Vermiform appendix (tissue), 1 donor: Measurements from ENCODE around the gene EIF6.

DNA sequence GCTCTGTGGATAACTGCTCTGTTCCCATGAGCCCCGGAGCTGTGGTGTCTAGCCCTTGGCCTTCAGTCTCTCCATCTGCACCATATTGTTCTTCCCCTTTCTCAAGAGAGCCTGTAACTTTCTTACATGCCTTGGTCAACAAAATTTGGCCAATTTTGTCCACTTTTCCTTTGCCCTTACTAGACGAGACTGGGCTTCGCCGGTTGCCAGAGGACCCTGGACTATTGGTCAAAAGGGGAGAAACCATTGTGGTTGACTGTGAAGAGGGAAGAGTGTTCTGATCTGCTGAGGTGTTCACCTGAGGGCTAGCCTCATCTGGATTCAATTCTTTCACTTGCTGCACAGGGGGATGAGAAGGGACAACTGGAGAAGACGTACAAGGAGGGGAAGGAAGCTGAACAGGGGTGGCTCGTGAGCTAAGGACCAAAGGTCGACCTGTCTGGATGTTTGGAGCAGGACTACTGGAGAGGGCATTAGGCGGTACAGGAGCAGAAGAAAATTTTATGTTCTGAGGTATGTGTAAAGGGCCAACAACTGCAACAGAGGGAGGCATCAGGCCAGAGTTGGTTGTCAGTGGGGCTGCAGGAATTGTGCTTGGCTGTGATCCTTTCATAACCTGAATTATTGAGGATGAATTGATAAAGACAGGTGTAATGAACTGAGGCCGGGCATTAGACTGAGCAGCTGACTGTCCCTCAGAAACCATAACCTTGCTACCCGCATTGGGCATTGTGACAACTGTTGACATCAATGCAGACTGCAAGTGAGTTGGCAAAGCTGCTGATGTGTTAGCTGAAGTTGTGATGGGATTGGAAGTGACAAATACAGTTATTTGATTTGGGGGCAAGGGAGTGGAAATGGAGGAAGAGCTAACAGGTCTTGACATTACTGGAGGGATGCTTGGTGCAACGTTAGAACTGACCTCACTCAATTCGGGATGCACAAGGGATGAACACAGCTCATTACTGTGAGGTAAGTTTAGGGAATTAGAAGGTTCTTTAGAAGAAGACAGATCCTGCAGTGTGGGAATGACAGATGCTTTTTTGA, 36.8 kb downstream of the TP53INP2 start:
- PRO-cap = no peak

- PRO-cap = bidirectional peak, plus-strand start at chr20:34825276, minus-strand start at chr20:34825370
Measured at GRCh38 chr20:34824698-34825524, 540 bp downstream of the NCOA6 start.

DNA sequence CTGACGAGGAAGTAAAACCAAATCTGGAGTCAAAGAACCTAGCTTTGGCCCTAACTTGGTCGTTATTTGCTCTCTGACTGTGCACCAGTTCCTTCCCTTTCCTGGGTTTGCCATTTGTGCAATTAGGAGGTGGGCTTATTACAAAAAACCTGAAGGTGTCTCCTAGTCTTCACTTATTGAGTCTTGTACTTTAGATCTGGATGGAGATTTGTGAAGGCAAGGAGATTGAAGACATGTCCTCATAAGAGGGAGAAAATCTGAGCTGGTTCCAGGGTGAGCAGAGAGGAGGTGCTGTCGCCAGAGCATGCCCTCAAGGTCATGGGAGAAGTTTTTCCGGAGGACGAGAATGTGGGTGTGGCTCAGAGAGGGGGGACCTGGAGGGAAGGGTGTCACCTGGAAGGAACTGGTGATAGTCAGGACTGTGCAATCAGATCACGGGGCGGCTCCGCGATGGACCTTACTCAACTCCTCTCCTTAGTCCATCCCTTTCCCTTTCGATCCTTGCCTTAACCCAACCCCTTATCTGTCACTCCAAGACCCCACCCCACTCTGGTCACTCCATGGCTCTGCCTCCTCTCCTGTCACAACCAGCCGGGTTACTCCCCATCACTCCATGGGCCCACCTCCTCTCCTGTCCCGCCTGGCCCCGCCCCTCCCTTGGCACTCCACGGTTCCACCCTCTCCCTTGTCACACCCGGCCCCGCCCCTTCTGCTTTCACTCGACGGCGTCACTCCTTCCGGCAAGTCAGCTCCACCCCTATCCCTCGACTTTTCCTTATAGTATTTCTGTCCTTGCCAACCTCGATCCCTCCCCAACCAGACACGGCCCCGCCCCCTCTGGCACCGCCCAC, 528 bp upstream of the ACSS2 start:
- PRO-cap = bidirectional peak, plus-strand start outside the sequence, minus-strand start at position 615 of the sequence

- PRO-cap = no peak
Measured at GRCh38 chr20:35020416-35020959, 64.8 kb downstream of the MYH7B start.

DNA sequence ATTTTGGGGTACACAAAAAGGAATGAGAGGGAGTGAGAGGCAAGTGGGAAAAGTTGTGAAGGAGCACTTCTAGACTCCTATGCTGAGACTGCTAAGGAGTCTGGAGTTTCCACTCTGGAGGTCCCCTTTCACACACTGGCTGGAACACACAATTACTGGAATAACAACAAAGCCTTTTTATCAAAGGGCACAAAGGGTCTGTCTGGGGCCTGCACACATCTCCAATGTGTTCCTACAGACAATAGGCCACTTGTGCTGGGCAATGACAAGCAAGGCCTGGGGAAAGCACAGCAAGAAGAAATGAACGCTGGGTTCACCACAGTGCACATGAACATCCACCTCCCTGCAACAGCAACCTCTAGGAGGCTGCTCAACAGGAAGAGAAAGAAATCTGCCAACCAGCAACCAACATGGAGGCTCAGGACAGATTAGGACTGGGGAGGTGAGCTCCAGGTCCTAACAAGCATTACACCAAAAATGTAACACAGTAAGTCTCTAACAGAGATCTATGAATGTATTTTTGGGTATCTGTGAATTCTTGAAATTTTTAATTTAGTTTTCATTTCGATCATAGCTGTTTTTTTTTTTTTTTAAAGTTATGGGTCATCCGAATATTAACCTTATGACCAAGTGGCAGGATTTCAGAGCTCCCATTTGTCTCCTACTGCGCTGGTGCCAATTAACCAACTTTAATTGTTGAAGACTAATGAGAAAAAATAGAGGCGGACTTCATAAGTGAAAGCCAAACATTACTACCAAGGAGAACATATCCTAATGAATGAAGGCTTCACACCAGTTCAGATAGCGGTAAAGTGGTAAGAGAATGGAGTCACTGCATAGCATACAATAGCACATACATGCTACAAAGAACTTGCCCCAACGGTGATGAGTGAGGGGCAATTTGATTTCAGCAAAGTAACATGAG, 43.7 kb downstream of the TRPC4AP start:
- PRO-cap = no peak

DNA sequence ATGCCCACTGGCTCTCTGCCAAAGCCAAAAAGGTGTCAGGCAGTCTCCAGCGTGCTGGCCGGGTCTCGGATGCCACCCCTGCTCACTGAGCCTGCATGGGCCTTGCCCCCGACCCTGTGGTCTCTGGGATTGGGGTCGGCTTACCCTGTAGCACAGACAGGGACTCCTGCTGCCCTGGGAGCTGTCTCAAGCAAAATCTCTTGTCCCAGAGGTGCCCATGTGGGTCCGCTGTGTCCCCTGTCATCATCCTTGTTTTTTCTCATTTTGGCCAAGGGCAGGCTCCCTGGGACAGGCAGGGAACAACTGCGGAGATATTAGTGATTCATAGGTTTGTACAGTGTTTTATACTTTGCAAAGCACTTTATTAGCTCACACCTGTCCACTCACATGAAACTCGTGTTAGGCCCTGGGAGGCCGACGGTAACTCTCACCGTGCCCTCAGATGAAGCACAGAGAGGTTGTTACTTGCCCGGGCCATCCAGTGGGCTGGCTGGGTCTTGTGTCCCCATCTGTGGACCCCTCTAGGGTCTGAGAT, 1.8 kb downstream of the MMP24OS start:
- PRO-cap = no peak

- PRO-cap = unidirectional peak, plus-strand start at chr20:35283930
Measured at GRCh38 chr20:35283423-35284109, 1.0 kb downstream of the EIF6 start.

DNA sequence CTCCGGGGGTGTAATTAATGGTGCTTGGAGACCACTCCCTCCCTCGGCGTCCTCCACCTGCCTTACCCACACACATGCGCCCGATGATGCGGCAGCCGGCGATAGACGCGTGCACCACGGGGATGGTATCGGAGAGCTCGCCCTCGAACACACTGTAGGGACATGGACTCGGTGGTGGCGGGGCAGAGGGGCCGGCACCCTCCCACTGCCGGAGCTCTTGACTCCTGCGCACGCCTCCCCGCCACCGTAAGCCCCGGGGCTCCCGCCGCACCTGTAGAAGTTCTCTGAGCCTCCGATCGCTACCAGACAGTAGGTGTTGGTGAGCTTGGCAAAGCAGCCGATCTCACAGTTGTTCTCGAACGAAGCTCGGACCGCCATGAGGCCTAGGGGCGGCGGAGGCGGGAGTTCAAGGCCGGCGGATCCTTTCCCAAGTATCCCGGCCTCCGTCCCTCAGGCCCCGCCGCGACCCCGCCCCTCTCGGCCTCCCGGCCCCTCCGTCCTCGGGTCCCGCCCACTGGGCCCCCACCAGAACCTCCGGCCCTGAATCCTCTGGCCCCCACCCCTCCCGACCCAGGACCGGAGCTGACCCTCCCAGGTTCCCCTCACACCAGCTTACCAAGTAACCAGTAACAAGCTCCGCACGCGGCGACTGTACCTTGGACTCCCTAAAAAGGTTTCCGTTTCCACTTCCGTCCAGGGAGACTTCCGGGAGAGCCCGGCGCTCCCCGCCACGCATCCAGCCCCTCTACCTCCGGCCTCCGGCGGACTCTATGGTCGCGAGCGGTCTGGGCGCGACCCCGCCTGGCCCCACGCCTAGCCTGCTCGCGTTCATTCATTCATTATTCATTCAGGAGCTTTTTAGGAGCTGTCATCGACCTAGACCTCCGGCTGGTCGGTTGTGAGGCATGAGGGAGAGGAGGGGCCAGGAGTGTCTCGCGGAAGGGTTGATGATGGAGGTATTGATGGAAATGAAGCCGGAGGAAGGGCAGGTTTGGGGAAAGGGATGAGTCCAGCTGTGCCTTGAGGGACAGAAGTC, at the start of gene EIF6:
EIF6 (minus strand) TSS at position 663 of the 1,036 bp plus-strand sequence.
- PRO-cap = unidirectional peak, minus-strand start at position 378 of the sequence; bidirectional peak, plus-strand start at position 696 of the sequence, minus-strand start at position 667 of the sequence

GRCh38 chr20:35616831-35617342, 1.3 kb downstream of the SPAG4 start:
- PRO-cap = bidirectional peak, plus-strand start at chr20:35617024, minus-strand start at chr20:35616944

- PRO-cap = no peak
Measured at GRCh38 chr20:35719580-35720525, 20.6 kb downstream of the ROMO1 start.

- PRO-cap = no peak
Measured at GRCh38 chr20:35726594-35727606, 15.2 kb downstream of the RBM39 start.

GRCh38 chr20:35730020-35730698, 11.9 kb downstream of the RBM39 start:
- PRO-cap = no peak

DNA sequence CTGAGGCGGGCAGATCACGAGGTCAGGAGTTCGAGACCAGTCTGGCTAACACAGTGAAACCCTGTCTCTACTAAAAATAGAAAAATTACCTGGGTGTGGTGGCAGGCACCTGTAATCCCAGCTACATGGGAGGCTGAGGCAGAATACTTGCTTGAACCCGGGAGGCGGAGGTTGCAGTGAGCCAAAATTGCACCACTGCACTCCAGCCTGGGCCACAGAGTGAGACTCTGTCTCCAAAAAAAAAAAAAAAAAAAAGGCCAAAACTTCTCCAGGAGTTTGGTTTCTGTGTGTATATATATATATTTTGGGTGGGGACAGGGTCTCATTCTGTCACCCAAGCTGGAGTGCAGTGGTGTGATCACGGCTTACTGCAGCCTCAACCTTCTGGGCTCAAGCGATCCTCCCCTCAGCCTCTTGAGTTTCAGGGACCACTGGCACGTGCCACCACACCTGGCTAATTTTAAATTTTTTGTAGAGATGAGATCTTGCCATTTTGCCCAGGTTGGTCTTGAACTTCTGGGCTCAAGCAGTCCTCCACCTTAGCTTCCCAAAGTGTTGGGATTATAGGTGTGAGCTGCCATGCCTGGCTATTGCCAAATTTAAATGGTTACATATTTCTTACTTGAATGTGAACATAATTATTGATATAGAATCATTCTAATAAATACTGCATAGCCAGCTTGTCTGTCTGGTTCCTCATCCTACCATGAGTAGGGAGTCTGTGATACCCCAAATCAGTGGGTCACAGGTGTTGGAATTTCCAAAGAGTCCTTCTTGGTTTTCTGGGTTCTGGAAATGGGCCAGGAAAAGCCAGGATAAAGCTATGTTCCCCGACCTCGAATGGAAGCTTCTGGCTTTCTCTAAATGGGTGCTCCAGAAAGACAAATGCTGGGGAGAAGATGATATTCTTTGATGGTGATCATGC, 4.0 kb downstream of the PHF20 start:
- PRO-cap = no peak

GRCh38 chr20:35821785-35822357, 50.1 kb downstream of the PHF20 start:
- PRO-cap = no peak

DNA sequence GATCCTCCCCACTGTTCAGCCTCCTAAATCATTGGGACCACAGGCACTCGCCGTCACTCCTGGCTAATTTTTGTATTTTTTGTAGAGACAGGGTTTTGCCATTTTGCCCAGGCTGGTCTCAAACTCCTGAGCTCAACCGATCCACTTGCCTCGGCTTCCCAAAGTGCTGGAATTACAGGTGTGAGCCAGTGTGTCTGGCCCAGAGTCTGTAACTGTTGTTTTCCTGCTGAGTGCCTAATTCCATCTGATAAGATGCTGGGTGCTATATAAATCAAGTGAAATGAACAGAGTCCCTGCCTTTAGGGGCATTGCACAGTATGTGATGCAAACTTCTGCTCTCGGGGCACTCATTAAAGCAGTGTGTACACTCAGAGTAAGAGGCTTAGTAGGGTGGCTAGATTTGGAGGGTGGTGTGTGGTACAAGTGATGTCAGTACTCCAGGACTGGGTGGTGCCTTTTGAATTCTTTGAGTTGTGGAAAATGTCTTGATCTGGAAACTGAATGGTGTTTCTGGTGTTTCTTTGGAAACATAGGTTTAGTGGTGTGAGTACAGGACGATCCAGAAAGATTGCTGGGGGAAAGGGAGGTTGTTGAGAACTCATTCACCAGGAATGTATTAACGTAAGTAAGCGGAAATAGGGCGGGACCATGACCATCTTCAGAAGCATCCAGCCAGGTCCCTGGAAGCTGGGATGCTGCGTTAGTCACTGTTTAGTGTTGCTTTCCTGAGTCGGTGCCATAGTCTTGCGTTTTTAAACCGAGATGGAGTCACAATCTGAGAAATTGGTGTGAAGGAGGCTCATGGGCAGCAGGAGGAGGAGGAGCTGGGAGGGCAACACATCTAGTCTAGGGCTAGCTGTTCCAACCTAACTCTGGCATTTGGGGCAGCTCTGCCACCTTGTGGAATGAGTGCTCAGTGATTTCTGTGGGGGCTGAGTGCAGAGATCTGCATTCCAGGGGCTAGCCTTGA, 70.5 kb downstream of the SCAND1 start:
- PRO-cap = bidirectional peak, plus-strand start at position 780 of the sequence, minus-strand start at position 570 of the sequence

DNA sequence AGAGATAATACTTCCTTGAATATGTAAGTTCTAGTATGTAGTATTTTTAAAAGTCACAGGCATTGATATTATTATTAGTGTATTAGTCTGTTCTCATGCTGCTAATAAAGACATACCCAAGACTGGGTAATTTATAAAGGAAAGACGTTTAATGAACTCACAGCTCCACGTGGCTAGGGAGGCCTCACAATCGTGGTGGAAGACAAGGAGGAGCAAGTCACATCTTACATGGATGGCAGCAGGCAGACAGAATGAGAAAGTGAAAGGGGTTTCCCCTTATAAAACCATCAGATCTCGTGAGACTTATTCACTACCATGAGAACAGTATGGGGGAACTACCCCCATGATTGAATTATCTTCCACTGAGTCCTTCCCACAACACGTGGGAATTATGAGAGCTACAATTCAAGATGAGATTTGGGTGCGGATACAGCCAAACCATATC, 5.0 kb upstream of the SCAND1 start:
- PRO-cap = no peak

DNA sequence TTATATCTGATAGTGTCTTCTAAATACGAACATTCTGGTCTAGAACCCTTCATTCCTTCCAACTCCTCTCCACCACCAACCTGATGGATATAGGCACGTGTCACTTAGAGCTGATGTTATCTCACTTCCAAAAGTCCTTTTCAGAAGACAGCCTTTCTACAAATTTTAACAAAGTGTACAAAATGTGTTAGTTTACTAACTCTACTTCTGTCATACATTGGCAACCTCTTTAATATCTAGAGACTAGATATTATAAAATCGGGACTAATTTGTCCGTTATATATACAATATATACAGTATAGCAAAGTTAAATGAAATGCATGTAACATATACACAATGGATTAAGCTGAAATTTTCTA, 79.6 kb downstream of the CNBD2 start:
- PRO-cap = no peak

- PRO-cap = no peak
Measured at GRCh38 chr20:36145658-36146954, 8.4 kb upstream of the EPB41L1 start.

- PRO-cap = no peak
Measured at GRCh38 chr20:36182285-36182735, 27.8 kb downstream of the EPB41L1 start.

DNA sequence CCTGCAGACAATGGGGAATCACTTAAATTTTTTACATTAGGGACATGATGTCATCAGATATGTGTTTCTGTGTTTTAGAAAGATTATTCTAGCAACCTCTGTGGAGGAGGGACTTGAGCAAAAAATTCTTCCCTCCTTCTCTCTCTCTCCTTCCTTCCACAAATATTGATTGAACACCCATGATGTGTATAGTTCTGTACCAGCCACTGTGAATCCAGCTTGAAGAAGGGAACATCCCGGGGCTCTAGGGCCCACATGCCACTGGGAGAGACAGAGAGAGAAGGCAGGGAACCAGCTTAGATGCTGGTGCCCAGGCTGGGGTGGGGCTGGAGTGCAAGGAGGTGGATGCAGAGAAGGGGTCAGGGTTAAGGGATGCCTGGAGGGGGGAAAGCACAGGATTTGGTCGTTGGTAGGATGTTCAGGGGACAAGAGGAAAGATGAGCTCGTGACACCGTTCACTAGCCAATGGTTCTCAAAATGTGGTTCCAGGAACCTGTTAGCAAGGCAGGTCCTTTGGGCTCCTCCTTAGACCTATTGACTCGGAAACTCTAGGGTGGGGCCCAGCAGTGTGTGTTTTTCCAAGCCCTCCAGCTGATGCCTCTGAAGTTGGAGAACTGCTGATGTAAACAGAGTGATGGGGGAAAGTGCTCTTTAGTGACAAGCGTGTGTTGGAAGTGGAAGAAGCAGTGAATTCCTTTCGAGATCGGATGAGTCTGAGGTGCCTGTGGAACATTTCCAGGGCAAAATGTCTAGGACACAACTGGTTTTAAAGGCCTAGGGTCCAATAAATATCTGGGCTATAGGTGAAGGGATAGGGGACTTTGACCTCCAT, 19.6 kb upstream of the AAR2 start:
- PRO-cap = no peak